Heart (tissue), 3 donors: ENCODE measurements around a stretch of chr19.

- RAMPAGE, long total RNA, 2 experiments: no peak in any of the 2 experiments
Observed at GRCh38 chr19:4361893-4362914, 18.8 kb downstream of the MPND start.

DNA sequence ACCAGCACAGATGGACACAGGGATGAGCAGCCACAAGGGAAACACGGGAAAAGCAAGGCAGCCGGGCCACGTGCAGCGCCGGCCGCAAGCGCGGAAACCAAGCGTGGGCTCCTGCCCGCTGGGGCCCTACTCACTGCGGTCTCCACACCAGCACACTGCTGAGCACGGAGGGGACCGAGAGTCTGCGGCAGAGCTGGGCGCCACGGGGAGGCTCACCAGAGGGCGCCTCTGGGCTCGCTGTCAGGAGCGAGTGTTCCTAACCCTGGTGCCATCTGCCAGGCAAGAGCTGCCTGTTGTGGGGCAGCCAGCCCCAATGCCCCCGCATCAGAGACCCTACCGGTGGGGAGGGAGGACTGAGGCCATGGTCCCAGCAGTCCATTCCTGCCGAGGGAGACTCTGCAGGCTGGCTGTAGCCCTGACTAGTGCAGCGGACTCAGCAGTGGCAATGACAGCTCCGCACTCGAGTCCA lies 26.6 kb downstream of the MPND start:
- RAMPAGE, long total RNA, 2 experiments: no peak in any of the 2 experiments

DNA sequence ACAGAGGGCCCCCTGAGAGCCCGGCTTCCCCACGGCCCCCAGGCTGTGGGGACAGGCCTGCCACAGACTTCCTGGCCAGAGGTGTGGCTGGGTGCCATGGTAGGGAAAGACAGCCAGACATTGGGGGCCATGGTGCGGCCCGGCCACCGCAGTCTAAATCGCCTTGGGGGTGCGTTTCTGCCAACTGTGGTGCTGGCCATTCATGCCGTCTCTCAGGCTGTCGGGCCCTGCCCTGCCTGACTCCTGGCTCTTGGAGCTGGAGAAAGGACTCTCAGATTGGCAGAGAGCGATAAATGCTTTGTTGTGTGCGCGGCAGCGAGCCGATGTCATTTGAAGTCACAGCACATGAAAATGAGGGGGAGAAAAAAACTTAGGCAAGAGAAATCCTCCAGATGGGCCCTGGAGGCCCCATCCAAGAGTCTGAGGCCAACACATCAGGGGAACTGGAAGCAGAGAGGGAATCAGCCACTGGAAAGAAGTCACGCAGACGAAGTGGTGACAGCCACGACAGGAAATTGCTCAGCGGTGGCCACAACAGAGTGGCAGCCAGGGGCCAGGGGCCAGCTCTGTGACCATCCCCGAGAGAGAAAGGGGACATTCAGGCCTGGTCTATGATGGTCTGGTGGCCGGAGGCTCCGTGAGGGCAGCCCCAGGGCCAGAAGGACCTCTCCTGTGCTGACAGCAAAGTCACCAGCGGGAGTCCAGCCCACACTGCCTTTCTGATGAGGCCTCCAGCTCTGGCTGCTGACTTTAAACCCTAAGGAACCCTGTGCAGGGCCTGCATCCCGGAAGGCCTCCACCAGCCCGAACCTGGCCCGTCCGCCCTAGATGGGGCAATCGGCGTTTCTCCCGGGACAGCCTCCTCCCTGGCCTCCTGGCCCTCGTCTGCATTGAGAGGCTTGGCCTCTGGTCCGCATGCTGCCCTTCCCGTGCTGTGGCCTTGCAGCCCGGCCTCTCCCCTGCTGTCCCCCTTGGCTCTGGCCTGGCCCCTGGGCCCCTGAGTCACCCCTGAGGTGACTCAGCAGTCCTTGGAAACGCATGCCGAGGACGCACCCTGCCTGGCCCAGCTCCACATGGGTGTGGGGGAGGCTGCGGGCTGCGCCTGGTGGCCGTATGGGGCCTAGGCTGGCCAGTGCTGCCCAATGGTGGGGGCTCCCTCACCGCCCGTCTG lies 26.2 kb downstream of the SH3GL1 start:
- RAMPAGE, long total RNA, 2 experiments: no peak in any of the 2 experiments

GRCh38 chr19:4375035-4376130 lies 25.0 kb downstream of the SH3GL1 start:
- RAMPAGE, long total RNA, 2 experiments: no peak in any of the 2 experiments

- RAMPAGE, long total RNA, 2 experiments: no peak in any of the 2 experiments
Observed at GRCh38 chr19:4379869-4380740, 20.2 kb downstream of the SH3GL1 start.

GRCh38 chr19:4391790-4392307 lies 8.5 kb downstream of the SH3GL1 start:
- RAMPAGE, long total RNA, 2 experiments: no peak in any of the 2 experiments

DNA sequence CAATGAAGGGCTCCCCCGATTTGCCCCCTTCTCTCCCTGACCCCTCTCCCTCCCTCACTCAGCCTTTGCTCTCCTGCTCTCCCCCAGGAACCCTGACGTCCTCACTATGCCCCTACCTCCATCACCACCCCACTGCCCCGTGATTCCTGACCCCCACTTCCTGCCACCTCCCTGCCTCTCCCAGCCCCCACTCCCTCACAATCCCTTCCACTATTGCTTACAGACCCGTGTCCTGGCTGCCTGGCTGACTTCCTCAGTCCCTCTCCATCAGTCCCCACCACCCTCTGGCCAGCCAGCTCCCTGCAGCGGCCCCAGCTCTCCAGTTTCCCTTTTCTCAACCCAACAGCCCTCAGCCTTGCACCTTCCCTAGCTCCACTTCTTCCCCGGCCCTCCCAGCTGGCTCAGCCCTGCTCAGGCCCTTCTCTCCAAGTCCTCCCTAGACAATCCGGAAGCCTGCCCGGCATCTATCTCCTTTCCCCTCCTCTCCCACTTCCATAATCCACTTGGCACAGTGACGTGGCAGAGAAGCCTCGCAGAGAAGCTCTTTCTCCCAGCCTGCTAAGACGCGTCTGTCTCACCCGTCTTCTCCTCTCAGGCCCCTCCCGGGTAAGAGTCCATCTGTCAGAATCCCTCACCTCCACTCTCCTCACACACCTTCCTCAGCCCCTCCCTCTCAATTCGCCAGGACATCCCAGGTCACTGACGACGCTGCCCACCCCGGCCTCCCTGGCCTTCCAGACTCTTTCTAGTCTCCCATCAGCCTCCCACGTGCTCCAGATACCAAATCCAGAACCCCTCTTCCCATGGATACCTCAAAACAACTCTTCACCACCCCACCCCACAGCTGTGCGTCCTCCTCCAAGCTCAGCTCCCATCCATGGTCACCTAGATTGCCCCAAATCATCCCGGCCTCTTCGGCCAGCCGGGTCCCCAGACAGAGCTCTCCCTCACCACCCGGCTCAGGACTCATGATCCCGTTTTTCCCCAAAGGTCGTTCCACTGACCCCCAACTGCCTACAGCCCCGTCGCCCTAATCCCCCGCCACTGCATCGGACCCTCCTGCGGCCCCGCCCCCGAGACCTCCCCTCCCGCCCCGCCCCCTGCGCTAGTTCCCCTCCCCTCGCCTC lies 989 bp downstream of the UBXN6 start:
- RAMPAGE, long total RNA, 2 experiments: no peak in any of the 2 experiments

DNA sequence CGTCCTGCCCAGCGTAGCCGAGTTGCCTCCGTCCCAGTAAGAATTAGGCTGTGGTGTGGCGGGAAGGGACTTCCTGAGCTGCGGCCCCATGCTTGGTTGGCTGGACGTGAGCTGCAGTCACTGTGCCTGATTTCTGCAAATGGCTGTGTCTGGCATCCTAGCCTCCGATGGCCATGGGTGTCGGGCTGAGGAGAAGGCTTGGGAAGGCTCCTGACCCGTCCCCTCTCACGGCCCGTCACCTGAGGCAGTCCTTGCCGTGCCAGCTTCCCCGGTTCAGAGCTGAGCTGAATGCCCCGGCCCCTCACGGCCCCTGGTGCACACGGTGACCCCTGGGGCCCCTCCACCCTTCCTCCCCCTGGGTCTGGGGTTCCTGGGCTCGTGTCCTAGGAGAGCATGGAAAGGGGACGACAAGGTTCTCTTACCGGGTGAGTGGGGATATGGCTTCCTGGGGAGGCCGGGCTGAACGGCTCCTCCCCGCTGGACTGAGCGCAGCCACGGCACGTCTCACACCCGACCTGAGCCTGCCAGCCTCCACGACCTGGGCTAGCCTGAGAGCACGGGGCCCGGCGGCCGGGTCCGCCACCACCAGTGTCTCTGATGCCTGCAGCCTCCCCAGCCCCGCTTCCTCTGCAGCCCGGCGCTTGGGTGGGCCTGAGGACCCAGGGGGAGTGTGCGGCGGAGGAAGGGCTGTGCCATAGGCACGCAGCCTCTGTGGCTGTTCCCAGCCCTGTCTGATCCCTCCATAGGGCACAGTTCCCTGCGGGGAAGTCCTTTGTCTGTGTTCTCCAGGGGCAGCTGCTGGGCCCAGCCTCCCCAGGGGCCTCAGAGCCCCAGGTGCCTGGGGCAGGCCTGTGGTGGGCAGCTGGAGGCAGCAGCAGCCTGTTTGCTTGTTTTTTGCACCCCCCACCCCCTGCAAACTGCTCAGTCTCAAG lies 15.2 kb downstream of the PLIN4 start:
- RAMPAGE, long total RNA, 2 experiments: no peak in any of the 2 experiments

GRCh38 chr19:4521458-4522150 lies 3.3 kb upstream of the PLIN4 start:
- RAMPAGE, long total RNA, 2 experiments: no peak in any of the 2 experiments

DNA sequence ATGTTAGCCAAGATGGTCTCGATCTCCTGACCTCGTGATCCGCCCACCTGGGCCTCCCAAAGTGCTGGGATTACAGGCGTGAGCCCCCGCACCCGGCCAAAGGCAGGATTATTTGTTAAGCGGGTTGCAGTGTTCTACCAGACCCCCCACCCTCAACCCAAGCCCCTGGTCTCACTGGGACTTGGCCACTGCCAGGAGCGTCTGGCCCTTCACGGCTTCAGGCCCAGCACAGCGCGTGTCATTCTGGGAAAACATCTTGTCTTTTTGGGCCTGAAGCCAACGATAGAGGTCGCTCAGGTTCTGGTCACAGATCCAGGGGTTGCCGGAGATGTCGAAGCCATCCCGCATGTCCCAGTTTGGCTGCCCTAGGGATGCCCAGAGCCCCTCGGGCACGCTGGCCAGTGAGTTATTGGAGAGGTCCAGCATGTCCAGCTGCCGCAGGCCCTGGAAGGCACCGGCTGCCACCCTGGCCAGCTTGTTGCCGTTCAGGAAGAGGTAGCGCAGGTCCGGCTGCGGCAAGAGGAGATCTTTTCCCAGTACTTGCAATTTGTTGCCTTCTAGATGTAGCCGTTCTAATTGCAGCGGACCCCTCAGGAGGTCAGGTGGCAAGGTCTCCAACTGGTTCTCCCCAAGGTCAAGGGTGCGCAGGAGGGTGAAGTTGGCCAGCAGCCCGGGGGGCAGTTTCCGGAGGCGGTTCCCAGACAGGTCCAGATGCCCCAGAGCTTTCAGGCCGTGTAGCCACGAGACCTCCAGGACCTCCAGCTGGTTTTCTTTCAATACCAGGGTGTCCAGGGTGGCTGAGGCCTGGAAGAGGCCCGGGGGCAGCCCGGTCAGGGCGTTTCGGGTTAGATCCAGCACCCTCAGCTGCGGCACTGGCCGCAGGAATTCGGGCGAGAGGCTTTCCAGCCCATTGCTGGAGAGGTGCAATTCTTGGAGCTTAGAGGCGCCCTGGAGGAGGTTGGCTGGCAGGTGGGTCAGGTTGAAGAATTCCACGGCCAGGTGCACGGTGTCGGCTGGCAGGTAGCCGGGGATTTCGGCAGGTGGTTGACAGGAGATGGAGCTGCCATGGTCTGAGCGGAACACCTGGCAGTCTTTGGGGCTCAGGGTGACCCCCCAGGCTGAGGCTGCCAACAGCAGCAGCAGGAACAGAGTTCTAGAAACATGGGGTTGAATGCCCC lies 1.7 kb downstream of the LRG1 start:
- RAMPAGE, long total RNA, 2 experiments: no peak in any of the 2 experiments

- RAMPAGE, long total RNA, 2 experiments: no peak in any of the 2 experiments
Observed at GRCh38 chr19:4547058-4547716, 7.4 kb upstream of the LRG1 start.

GRCh38 chr19:4558225-4558871 lies 1.1 kb downstream of the SEMA6B start:
- RAMPAGE, long total RNA, 2 experiments: no peak in any of the 2 experiments

GRCh38 chr19:4597792-4598175 lies 38.3 kb upstream of the SEMA6B start:
- RAMPAGE, long total RNA, 2 experiments: no peak in any of the 2 experiments

DNA sequence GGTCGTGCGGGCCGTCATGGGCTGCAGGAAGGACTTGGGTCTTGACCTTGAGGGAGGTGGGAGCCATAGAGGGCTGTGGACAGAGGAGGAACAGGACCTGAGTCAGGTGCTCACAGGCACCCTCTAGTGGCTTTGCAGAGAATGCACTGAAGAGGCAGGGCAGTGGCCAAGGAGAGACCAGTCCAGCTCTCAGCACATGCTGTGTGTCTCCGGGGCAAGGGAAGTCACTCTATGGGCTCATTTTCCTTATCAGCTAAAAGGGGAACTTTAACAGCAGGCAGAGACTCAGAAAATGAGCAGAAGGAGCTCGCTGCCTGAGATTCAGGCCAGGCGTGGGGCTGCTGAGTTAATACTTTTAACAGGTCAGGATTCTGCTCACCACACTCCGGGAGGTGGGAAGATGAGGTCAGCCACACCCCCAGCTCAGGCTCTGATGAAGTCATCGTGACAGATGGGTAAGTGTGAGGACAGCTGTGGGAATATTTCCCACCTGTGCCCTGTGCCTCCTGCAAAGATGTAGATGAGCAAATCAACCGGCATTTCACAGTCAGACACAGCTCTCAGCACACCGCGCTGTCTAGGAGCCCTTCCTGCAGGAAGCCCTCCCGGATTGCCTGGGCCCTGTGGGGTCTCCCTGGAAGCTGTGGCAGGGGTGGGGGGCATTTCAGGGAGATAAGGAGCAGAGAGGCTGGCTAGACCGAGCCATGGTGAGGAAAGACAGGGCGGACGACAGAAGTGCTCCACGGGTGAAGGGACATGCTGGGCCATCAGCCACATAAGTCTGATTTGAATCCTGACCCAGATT lies 5.8 kb upstream of the TNFAIP8L1 start:
- RAMPAGE, long total RNA, 2 experiments: no peak in any of the 2 experiments

GRCh38 chr19:4860952-4861767 lies 6.3 kb downstream of the PLIN3 start:
- RAMPAGE, long total RNA, 2 experiments: no peak in any of the 2 experiments

- RAMPAGE, long total RNA, 2 experiments: start-site peak on the minus strand in 1 of 2 experiments, at chr19:4916818-4916826 at its widest, 7 reads per replicate
Observed at GRCh38 chr19:4916267-4917339, 7.3 kb downstream of the UHRF1 start.

- RAMPAGE, long total RNA, 2 experiments: no peak in any of the 2 experiments
Observed at GRCh38 chr19:4971181-4971864, 2.4 kb downstream of the KDM4B start.

DNA sequence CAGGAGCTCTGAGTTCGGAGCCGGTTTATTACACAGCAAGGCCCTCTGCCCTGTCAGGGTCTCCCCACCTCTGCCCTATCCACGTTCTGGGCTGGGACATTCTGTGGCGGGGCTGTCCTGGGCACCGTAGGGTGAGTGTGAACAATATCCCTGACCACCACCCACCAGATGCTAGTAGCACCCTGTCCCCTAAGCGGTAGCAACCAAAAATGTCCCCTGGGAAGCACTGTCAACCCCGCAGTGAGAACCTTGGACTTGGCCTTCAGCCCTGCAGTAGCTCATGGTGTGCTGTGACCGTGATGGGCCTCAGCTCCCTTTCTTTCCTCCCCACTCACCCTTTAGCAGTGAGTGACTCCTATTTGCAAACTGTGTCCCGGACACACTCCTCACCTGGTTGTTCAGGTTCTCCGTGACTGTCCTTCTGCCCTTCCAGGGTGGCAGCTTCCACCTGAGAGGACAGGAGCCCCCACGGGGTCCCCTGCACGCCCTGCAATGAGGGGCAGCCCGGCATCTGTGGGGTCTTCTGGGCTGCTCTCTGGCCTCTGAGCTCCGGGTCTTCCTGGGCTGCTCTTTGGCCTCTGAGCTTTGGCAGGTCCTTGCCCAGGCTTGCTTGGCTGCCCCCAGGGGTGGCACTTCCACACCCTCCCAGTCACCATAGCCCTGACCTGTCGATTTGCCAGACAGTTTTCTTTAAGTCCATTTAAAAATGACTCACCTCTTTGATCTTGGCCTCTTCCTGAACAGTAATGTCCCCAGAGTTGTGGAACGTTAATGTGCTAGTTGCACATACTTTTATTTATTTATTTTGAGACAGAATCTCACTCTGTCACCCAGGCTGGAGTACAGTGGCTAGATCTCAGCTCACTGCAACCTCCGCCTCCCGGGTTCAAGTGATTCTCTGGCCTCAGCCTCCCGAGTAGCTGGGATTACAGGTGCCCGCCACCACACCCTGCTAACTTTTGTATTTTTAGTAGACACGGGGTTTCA lies 3.8 kb downstream of the KDM4B start:
- RAMPAGE, long total RNA, 2 experiments: no peak in any of the 2 experiments

GRCh38 chr19:5133769-5134444 lies 165.0 kb downstream of the KDM4B start:
- RAMPAGE, long total RNA, 2 experiments: no peak in any of the 2 experiments

- RAMPAGE, long total RNA, 2 experiments: no peak in any of the 2 experiments
Observed at GRCh38 chr19:5151340-5152180, 182.6 kb downstream of the KDM4B start.